Neural cell (in vitro differentiated cells): ENCODE results near the genes ADCY3 and RAB10.

GRCh38 chr2:24827281-24828444 is 34.4 kb downstream of the CENPO start:
- RAMPAGE, long total RNA, result no peak

GRCh38 chr2:24919528-24920411 is at the start of gene ADCY3:
TSS of gene ADCY3 (minus strand) at chr2:24920237.
- RAMPAGE, long total RNA, result no peak

- RAMPAGE, long total RNA, result no peak
Observed at GRCh38 chr2:25245996-25246826, 77.8 kb upstream of the POMC start.

- RAMPAGE, long total RNA, result no peak
Observed at GRCh38 chr2:25305056-25305794, 36.5 kb downstream of the DNMT3A start.

DNA sequence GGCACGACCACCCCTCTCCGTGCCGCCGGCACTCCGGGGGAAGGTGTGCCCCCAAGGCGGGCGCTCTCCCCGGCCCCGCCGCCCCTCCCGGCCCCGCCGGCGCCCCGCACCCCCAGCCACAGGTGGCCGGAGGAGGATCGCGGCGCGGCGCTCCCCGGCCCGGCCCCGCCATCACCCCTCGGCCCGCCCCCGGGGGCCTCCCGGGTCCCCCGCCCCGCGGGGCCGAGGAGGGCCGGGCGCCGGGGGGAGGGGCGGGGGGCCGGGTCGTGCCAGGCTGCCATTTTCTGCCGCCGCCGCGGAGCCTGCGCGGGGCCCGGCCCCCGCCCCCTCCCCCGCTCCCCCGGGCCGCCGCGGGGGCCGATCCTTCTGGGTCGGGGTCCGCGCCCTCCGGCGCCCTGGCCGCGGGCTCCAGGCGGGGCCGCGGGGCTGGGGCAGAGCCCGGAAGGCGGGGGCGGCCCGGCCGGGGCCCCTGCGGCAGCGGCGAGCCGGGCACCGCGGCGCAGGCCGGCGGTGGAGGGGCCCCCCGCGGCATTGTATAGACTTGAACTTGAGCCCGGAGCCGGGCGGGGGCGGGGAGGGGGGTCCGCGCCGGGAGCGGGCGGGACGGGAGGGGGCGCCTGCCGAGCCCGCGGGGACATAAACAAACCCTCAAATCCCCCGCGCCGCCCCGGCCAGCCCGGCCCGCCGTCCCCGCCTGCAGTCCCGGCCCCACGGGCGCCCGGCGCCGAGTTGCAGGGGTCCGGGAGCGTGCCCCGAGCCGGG is 571 bp downstream of the DNMT3A start:
- RAMPAGE, long total RNA, result no peak

DNA sequence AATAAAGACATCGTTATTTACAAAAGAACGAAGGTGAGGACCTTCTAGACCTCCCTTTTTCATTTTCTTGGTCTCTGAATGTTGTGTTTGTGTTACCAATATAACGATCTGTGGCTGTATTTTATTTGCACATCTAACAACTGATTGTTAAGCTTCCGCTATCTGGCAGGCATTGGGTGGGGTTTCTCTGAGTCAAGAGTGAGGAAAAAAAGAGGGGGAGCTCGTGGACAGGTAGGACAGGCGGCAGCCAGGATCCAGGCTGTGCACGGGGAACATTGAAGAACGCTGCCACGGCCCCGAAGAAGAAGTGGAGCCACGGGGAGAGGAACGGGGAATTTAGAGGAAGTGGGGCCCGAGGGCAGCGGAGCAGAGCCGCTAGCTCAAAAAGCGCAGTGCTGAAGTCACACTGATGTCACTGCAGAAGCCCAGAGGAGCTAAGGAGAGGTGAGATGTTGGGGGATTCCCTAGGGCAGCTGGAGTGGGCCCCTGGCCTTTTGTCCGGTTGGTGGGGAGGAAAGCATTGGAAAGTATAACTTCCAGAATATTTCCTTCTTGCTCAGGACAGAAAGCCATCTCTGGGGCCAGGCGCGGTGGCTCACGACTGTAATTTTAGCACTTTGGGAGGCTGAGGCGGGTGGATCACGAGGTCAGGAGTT is 20.9 kb upstream of the DNMT3A start:
- RAMPAGE, long total RNA, result no peak

GRCh38 chr2:25418942-25419357 is 77.2 kb upstream of the DNMT3A start:
- RAMPAGE, long total RNA, result no peak

- RAMPAGE, long total RNA, result no peak
Observed at GRCh38 chr2:25419358-25419905, 77.7 kb upstream of the DNMT3A start.

DNA sequence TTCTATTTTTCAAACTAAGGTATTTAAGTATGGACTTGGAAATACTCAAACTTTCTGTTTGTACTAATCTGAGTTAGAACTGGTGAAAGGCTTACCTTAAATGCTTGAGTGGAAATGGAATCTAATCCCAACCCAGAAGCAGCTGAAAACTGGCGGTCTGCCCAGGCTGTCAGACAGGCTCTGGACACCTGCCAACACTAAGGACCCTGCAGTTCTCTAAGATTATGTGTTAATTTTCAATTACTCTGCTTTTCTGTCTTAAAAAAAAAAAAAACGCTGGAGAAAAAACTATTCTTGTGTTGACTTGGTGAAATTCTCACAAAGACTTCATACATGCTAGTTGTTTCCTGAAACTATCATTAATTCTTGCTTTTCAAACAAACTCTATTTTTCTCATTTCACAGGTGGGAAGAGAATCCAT is 132.3 kb upstream of the DNMT3A start:
- RAMPAGE, long total RNA, result no peak

DNA sequence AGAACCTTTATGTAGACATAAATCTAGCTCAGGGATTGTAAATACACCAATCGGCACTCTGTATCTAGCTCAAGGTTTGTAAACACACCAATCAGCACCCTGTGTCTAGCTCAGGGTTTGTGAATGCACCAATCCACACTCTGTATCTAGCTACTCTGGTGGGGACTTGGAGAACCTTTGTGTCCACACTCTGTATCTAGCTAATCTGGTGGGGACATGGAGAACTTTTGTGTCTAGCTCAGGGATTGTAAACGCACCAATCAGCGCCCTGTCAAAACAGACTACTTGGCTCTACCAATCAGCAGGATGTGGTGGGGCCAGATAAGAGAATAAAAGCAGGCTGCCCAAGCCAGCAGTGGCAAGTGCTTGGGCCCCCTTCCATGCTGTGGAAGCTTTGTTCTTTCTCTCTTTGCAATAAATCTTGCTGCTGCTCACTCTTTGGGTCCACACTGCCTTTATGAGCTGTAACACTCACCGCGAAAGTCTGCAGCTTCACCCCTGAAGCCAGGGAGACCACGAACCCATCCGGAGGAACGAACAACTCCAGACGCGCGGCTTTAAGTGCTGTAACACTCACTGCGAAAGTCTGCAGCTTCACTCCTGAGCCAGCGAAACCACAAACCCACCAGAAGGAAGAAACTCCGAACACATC is 37.9 kb upstream of the ASXL2 start:
- RAMPAGE, long total RNA, result no peak

DNA sequence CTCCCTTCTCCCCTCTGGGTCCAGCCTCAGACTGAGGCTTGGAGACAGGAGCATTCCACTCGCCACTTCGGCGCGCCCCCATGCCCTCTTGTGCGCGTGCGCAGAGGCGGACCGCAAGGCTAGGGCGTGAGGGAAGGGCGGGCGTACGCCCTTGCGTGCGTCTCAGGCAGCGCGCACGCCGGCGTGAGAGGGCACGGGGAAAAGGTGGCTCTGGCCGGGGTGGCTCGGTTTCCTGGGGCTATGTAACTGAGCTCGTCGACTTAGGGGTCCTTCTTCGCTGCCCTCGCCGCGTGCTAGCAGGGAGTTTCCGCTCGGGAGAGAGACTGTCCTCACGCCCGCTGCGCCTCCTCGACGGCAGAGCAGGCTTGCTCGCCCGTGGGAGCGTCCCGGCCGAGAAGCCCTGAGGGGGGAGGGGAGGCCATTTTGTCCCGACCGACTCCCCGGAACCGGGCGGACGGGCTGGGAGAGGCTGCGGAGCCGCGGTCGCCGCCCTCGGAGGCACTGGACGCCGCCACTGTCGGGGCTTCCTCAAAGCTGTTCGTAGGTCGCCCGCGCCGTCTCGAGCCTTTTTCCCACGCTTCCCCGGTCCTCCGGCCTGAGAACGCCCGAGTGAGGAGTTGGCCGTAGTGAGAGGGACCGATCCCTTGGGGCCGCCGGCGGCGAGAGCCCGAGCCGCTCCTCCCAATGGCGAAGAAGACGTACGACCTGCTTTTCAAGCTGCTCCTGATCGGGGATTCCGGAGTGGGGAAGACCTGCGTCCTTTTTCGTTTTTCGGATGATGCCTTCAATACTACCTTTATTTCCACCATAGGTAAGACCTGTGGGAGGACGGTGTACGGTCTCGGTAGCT is at the start of gene RAB10:
Gene RAB10 (plus strand): TSS at position 160 of the 850 bp plus-strand sequence.
- RAMPAGE, long total RNA, result no peak

GRCh38 chr2:26068280-26069276 is 34.7 kb downstream of the RAB10 start:
- RAMPAGE, long total RNA, result no peak

- RAMPAGE, long total RNA, result no peak
Observed at GRCh38 chr2:26099835-26100361, 66.0 kb downstream of the RAB10 start.

DNA sequence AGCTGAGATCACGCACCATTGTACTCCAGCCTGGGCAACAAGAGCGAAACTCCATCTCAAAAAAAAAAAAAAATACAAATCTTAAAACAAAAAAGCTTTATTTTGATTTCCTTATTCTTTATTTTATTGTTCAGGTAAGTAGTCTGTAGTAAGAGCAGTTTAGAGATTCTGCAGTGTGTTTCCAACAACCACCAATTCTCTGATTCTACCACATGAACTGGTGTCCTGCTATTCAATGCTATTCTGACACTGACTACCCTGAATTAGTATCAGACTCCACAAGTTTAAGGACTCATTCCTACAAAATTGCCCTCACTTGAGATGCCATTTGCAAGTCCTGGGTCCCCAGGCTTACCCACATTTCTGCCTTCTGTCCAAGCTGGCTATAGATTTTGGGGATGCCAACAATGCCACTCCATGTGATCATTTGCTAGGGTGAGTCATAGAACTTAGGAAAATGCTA is 61.3 kb upstream of the GAREM2 start:
- RAMPAGE, long total RNA, result no peak

DNA sequence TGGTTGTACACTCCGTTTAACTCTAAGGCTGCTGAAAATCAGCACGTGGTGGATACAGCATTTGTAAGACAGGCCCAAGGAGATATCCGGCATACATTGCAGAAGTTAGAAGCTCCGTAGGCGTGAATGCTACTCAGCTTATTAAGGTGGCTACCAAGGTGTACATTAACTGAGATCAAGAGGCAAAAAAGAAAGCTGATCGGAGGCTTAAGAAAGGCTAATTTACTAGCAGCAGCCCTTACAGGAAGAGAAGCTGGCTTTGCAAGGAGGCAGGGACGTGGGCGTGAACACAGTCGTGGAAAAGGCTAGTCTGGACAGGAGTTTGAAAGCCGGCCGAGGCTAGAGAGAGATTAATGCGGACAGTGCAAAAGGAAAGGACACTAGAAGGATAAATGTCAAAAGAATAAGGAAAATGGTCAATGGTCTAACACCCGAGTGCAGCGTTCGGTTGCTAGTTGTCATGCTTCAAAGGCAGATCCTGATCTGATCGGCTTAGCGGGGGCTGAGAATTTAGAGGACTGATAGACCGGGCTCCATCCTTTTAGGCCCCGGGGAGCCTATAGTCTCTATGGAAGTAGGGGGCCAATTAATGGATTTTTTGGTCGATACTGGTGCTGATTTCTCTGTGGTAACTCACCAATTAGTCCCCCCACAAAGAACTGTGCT is 45.6 kb upstream of the SELENOI start:
- RAMPAGE, long total RNA, result no peak

GRCh38 chr2:26339629-26340197 is 6.2 kb upstream of the SELENOI start:
- RAMPAGE, long total RNA, result no peak

DNA sequence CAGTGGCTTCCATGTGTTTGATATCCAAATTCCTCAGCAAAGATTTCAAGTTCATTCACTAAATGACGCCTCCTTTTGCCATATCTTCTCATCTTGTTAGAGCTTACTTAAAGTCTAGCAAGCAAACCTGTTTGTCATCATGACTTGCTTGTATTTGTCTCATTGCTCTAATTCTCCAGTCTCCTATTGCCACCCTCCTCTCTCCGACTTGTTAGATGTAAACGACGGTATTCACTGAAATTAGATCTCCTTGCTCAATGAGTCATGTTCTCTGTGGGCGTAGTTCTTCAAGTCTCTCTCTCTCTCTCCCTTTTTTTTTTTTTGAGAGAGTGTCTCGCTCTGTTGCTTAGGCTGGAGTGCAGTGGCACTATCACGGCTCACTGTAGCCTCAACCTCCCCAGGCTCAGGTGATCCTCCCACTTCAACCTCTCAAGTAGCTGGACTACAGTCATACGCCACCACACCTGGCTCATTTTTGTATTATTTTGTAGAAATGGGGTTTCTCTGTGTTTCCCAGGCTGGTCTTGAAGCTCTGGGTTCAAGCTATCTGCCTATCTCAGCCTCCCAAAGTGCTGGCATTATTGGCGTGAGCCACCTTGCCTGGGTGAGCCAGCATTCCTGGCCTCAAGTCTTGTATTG is 9.0 kb upstream of the ADGRF3 start:
- RAMPAGE, long total RNA, result no peak

DNA sequence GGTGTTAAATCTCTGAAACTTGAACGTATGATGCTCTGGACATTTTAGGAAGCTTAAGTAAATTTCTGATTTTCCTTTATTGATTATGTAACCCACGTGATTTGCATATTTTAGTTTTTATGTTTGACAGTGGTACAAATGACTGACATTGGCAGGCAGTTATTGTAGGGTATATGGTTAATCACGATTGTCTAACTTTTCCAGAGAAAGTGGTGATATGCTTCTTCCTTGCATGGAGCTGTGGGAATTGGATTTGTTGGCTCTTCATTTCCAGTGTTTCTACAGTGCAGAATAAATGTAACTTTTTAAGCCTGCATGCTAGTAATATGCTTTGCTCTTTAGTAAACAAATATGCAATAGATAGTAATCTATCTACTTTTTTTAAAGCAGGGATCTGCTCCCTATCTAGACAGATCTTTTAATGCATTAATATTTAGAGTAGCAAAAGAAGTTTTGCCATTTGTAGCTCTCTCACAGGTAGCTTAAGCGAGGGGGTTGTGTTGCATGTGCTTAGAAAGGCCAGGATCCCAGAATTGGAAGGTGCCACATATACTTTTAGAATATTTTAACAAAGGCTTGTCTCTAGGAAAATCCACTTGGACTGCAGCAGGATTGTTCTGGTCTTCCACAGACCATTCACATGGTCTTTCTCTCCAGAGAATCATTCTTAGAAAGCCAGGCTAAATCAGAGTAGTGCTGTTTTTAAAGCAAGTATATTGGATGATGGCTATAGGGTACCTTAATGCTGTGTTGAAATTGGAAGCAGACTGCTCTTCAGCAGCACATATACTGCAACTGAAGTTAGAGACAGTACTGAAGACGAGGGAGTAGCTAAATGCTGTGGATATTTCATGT is 8.5 kb upstream of the DRC1 start:
- RAMPAGE, long total RNA, result no peak

DNA sequence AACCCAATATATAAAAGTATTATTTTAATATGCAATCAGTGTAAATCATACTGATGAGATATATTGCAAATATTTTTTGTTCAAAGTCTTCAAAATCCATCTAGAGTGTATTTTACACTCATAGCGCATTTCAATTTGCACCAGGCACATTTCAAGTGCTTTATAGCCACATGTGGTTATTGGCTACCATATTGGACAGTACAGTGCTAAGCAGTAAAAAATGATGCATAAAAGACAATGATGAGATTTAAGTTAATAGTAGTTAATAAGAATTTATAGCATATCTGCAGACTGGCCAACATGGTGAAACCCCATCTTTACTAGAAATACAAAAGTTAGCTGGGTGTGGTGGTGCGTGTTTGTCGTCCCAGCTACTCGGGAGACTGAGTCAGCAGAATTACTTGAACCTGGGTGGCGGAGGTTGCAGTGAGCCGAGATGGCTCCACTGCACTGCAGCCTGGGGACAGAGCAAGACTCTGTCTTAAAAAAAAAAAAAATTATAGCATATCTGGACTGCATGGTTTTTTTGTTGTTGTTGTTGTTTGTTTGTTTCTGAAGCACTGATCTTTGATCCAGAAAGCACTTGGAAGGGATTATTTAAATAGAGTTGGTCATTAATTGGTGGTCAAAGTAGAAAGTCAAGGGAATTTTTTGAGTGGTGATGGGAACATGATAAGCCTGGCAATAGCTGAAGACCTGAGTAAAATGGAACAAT is 9.8 kb downstream of the DRC1 start:
- RAMPAGE, long total RNA, result no peak

DNA sequence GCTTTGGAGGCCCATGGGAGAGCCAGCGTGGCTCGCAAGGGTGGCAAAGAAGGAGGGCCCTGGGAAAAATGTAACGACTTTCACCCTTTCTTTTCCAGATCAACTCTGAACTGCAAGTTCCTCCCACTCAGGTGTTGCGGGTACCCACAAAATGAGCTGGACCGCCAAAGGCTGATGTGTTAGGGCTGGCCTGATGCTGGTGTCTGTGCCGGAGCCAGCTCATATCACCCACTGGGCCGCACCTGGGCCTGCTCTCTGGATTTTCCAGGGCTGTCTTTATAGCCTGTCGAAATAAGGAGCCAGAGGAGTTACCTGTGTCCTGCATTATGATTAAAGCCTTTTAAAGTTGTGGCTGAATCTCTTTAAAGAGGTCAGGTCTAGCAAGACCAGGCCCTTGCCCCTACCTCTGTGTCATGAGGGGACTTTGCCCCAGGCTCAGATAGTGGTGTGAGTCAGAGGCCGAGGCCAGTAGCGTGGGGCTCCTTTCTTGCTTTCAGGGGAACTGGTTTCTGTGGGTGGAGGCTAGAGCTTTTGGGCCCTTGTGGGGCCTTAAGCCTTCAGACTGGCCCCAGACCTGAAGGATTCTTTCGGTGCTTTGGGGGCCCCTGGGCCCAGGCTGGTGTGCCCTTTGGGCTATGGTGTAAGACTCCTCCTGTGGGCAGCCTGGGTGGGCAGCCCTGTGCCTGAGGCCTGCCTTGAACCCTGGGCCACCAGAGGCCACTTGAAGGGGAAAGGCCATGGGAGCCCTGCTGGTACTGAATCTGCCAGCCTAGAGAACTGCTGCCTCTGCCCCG is 54.8 kb downstream of the DRC1 start:
- RAMPAGE, long total RNA, result no peak